Measurements from ENCODE around the genes TSPAN17 and HK3.

DNA sequence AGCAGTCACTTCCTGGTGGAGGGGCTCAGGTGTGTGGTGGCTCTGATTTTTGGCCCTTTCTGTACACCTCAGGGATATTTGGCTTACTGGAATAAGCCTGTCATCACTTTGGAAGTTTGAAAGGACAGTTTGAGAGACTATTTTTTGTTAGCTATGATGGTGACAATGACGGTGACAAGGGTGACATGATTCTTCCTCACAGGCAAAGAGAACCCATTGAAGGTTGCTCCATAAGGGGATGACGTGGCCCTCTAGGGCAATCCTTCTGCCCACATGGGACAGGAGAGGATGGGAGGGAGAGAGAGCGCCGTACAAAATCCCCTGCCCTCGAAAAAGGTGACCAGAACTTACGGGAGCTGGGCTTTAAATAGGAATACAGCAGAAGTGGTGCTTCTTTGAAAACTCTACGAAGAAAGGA is 22.6 kb downstream of the HRH2 start:
- RAMPAGE, long total RNA: no peak
- RRBS: no CpG with 5 or more reads among the region's 7 CpGs

DNA sequence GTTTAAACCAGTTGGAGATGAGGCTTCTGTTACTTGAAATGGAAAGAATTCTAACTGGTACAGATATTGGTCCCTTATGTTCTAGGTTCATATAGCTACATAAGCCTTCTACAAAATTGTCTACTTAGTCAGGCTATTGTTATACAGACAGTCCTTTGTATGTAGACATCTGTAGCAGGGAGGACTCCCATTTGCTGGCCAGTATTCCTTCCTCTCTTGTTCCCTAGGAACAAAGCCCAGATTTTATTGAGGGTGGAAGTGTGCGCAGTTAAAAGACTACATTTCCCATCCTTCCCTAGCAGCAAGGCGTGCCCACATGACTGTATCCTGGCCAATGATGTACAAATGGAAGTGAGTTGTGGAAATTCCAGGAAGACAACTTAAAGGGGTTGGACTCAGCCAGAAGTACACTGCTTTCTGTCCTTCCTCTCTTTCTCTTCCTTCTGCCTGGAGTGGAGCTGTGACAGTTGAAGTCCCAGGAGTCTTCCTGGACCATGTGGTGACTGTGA is 88.9 kb downstream of the HRH2 start:
- RAMPAGE, long total RNA: no peak
- RRBS: no CpG with 5 or more reads among the region's 2 CpGs

GRCh38 chr5:176132539-176133537 is 105.4 kb upstream of the SIMC1 start:
- RAMPAGE, long total RNA: no peak
- RRBS: 15% methylated on average over 7 of the region's 46 CpGs

DNA sequence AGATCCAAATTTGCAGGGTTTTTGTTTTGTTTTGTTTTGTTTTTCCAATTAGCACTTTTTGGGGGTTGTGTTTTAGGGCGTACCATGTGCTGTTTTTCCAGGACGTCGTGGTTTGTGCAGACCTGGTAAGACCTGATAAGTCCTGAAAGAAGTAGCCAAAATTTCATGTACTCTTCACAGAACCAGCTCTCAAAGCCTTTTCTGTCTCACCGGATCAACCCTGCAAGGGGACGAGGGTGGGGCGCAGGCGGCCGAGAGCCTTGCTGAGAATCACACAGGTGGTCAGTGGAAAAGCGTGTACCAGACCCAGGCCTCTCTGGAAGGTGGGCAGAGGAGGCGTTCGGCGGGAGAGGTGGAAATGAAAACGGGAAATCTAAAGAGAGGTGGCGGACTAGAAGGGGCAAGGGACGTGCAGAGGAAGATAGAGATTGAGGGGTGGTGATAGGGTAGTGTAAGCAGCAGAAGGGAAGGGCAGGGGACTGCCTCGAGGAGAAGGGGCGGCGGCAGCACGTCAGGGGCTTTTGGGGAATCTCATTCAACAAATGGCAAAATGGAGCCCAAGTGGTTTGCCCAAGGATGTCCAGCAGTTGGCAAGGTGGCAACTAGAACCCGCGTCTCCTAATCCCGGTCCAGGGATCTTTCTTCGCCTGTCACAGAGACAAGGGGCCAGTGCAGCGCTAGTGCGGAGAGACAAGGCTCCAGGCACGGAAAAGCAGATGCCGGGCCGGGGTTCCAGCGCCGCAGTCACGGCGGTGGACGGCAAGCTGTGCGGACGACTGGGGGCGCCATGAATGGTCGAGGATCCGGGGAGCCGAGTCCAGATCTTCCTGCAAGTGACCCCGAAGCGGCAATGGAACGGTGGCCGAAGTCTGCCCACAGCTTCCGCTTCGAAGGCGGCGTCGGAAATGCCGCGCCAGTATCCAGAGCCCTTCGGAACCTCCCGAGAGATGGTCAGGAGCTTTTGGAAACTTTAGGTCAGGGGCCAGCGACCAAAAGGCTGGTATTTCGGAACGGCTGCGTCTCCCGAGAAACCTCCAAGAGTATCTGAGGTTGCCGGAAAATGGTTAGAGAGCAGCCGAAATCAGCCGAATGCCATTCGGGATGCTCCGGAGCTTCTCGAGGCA is 869 bp upstream of the FAF2 start:
- RAMPAGE, long total RNA: no peak
- RRBS: 3% methylated on average over 17 of the region's 63 CpGs

- RAMPAGE, long total RNA: no peak
- RRBS: no CpG with 5 or more reads among the region's 18 CpGs
Observed at GRCh38 chr5:176448078-176448277, 207 bp upstream of the FAF2 start.

DNA sequence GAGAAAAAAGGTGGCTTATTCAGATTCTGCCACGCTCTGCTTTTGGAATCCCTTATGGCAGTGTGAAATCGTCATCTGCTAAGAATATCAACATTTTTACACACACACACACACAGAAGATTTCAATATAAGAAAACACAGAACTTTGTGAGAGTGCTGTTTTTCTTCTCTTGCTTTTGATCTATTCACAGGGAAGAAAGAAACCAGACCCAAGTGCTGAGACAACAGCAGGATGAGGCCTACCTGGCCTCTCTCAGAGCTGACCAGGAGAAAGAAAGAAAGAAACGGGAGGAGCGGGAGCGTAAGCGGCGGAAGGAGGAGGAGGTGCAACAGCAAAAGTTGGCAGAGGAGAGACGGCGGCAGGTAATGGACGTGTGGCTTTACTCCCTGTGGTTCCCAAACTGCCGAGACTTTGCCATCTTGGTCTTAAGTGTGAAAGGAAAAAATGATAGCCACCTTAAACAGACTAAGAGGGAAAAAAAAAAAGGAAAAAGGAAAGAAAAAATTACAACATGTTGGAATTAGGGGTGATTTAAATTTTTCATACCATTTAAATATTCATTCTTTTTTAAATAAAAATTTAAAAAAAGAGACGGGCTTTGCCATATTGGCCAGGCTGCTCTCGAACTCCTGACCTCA is 38.4 kb downstream of the RNF44 start:
- RAMPAGE, long total RNA: no peak
- RRBS: no CpG with 5 or more reads among the region's 13 CpGs

- RAMPAGE, long total RNA: no peak
- RRBS: no CpG with 5 or more reads among the region's 18 CpGs
Observed at GRCh38 chr5:176526810-176527855, 10.1 kb downstream of the RNF44 start.

DNA sequence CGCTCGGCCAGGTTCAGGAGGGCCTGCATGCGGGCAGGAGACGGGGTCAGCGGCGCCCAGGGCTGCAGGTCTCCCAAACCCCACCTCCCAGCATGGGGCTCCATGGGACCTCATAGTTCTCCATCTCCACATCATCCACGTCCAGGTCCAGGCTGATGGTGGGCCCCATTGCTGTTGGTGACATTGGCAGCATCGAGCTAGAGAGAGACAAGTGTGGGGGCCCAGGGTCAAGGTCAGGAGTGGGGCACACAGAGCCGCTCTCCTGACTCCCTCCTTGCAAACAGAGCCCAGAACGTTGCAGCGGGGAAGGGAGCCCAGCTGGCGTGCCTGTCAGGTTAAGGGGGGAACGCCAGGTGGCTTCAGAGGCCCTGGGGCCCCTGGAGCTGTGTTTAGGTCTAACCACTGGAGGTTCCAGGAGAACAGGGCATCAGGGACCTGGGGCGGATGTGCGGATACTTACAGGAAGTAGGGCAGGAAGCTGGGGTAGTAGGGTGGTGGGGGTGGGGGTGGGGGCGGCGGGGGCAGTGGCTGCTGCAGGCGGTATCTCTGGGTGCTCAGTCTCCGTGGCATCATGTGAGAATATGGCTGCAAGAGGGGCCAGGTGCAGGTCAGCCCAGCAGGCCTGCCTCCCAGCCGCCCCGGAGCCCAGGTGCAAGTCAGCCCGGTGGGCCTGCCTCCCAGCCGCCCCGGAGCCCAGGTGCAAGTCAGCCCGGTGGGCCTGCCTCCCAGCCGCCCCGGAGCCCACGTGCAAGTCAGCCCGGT is 7.4 kb downstream of the RNF44 start:
- RAMPAGE, long total RNA: no peak
- RRBS: no CpG with 5 or more reads among the region's 29 CpGs

DNA sequence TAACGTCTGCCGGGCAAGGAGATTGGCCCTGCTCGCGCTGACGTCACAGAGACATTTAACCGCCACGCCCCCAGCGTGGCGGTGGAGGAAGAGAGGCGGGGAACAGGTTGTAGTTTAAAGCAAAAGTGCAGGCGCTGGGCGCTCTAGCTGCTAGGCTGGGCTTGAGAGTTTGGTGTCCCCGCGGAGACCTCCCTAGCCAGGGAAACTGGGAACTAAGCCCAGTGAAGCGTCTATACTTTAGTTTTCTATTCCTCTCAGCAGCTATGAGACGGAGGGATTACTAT is 758 bp upstream of the RNF44 start:
- RAMPAGE, long total RNA: no peak
- RRBS: no CpG with 5 or more reads among the region's 16 CpGs

DNA sequence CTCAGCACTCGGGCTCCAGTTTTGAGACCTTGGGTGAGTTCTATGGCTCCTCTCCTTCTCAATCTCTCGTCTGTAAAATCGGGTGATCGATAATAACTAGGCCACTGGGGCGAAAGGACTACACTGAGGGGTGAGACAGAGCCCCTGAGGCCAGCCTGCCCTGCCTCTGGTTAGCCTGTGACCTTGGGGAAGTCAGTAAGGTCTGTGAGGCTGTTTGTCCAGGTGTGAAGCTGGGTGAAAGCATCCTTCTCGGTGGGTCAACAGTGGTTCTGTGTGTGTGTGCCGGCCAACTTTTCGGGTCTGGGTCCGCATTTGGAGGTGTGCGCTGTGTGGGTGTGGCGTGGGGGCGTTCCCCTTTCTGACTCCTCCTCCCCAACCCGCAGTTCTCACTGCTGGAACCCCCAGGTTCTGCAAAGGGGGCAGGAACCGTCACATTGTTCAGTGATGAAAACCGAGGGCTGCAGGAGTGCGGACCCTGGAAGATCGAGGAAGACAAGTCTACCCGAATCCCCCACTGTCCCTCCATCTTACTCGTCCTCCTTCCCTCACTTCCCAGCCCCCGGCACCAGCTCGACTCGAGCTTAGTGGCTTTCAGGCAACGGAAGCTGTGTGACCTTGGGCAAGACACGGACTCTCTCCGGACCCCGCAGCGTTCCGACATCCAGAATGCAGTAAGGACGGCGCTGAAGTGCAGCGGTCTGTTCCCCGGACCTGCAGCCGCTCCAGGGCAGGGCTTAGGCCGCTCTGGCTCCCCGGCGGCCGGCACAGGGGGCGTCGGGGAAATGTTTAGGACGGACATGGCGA is 5.1 kb upstream of the RNF44 start:
- RAMPAGE, long total RNA: no peak
- RRBS: 4% methylated on average over 20 of the region's 41 CpGs

DNA sequence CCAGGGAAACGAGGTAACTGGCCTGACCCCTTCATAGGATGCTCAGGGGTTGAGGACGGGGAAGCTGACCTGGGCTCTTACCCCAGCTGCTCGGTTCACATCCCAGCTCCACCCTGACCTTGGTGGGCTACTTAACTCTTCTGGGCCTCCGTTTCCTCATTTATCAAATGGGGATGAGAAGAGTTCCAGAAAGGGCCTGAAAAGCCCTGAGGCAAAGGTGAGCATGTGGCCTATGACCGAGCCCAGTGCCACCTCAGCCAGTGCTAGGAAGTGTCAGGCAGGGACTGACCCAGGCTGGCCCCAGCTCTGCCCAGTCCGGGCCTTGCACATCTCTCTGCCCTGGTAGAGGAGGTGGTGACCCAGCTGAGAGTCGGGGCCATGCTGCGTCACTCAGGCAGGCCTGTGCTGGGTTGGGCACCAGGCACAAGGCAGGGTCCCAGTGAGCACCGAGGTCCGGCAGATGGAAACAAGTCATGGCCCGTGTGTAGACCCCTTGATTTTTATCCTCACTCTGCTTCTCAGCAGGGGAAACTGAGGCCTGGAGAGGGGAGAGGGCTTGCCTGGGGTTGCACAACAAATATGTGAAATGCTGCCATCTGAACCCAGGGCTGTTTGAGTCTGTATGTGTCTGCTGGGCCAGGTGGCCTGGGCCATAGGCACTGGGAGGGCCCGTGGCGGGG is 703 bp downstream of the CDHR2 start:
- RAMPAGE, long total RNA: no peak
- RRBS: no CpG with 5 or more reads among the region's 13 CpGs

GRCh38 chr5:176591950-176592562 is 17.9 kb downstream of the GPRIN1 start:
- RAMPAGE, long total RNA: no peak
- RRBS: no CpG with 5 or more reads among the region's 3 CpGs

GRCh38 chr5:176628977-176629240 is 1.4 kb downstream of the SNCB start:
- RAMPAGE, long total RNA: no peak
- RRBS: no CpG with 5 or more reads among the region's 5 CpGs

GRCh38 chr5:176647310-176648521 is at the start of gene TSPAN17:
TSPAN17 (plus strand) TSS chr5:176647484.
- RAMPAGE, long total RNA: no peak
- RRBS: 5% methylated on average over 24 of the region's 58 CpGs

GRCh38 chr5:176822310-176822864 is 12.0 kb downstream of the UNC5A start:
- RAMPAGE, long total RNA: no peak
- RRBS: no CpG with 5 or more reads among the region's 7 CpGs

DNA sequence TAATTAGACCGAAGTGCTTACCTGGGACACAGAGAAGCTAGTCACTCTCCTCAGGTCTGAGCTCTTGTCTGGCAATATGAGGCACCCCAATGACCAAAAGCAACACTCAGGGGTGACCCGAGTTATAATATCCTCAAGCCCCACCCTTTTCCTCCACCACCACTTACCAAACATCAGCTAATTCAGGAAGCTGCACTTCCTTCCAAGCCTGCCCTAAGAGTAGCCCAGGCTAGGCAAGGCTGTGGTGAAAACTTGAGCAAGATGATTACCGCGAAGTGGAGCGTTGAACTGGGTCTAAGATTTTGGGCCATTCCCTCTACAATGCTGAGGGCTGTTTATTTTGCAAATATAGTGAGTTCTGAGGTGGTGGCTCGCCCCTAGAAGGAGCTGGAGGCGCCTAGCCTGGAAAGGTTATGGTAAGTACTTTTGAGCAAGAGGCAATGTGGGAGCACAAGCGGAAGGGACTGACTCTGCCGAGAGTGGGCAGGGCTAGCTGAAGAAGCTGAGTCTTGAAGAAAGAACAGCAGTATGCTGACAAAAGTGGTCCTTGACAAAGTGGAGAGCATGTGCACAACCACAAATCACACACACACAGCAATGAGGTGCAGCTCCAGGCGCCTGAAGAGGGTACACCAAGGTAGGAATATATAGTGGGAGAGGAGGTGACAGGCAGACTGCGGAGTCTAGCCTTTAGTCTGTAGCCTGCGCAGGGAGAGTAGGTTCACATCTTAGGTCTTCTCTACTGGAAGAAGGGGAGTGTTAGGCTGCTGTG is at the start of gene HK3:
Gene HK3 (minus strand): TSS at position 101 of the 772 bp plus-strand sequence.
- RAMPAGE, long total RNA: no peak
- RRBS: no CpG with 5 or more reads among the region's 12 CpGs

DNA sequence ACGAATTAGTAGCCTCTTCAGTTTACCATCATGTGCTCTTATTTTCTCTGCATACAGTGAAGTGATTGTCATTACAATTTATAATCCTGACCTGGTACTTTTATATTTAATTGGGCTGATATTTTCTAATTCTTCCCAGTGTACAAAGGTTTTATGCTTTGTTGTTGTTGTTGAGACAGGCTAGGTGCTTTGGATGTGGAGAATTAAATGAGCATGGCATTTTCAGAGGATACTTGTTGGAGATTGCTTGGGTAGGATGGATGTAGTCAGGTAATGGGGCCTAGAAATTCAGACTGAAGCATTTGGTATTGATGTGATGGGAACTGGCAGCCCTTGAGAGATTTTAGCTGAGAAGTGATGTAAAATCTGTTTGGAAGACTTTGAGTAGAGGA is 6.5 kb downstream of the NSD1 start:
- RAMPAGE, long total RNA: no peak
- RRBS: no CpG with 5 or more reads among the region's 1 CpG

DNA sequence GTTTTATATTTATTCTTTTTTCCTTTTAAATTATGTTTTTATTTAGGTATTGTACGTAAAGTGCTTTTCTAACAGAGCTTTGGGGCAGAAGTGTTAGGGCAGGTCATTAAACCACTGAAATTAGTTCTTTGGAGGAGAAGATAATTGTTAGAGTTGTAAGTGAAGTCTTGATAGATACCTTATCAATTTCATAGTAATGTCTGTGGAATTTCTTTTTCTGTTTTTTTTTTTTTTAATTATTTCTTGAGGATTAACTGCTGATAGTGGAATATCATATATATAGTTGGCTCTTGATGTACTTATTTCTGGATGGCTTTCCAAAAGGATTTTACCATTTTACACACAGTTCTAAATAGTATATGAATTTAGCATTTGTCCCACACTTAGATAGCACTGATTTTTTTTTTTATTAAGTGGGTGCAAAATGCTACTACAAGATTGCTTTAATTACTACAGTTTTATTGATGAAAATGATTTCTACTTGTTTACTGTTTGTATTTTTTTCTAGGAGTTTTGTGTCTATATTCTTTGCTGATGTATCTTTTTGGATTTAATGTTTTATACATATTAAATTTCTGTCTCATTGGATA is 19.5 kb downstream of the NSD1 start:
- RAMPAGE, long total RNA: no peak
- RRBS: no CpG with 5 or more reads among the region's 1 CpG

- RAMPAGE, long total RNA: no peak
- RRBS: no CpG with 5 or more reads among the region's 12 CpGs
Observed at GRCh38 chr5:177195143-177195969, 61.8 kb downstream of the NSD1 start.

GRCh38 chr5:177338978-177339913 is 12.2 kb downstream of the LMAN2 start:
- RAMPAGE, long total RNA: no peak
- RRBS: no CpG with 5 or more reads among the region's 17 CpGs

Measured in epithelial cell of alveolus of lung (primary cell).